ENCODE results near the genes USP17L18 and DRD5.

DNA sequence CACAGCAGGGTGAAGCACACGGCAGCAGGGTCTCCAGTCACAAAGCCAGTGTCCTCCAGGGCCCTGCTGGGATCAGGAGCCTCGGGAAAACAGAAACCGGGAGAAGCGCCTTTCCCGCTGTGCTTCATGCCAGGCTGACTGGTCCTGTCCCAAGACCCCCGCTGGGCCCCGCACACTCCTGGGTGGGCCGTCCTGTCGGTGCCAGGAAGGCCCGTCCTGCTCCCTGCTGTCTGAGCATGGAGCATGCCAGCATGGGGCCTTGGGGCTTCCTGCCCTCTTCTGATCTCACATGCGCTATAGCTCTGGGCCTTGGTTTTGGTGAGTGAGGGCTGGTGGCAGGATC, 64.1 kb downstream of the ACOX3 start:
- PRO-cap = no peak
CAGE:
- cytosol, long polyA minus RNA = no peak
- cytosol, long polyA plus RNA = no peak
- long polyA plus RNA = no peak
- nucleus, long polyA minus RNA = no peak
- nucleus, long polyA plus RNA = no peak

DNA sequence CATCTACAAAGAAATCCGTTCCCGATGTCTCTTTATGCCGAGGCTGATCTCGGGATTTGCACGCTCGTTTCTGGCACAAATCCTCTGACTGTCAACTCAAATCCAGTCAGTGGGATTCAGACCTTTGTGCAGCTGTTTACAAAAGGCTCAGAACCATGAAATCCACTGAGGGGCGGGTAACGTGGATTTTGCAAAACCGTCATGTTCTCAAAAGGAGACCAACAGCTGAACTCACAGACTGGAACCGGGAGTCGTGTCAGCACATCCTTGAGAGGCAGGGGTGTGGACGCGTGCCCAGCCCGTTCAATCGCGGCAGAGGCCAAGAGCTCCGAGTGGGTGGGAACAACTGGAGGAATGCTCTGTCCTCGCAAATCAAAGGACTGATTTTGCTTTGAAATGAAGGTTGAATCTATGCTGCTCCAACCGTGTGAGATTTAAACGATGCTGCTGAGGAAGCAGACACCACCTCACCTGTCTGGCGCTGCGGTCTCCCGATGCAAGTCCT, 46.3 kb downstream of the ACOX3 start:
- PRO-cap = no peak
CAGE:
- cytosol, long polyA minus RNA = no peak
- cytosol, long polyA plus RNA = no peak
- long polyA plus RNA = no peak
- nucleus, long polyA minus RNA = no peak
- nucleus, long polyA plus RNA = no peak

GRCh38 chr4:8427651-8428239, 12.8 kb downstream of the ACOX3 start:
- PRO-cap = no peak
CAGE:
- cytosol, long polyA minus RNA = no peak
- cytosol, long polyA plus RNA = no peak
- long polyA plus RNA = no peak
- nucleus, long polyA minus RNA = no peak
- nucleus, long polyA plus RNA = no peak

DNA sequence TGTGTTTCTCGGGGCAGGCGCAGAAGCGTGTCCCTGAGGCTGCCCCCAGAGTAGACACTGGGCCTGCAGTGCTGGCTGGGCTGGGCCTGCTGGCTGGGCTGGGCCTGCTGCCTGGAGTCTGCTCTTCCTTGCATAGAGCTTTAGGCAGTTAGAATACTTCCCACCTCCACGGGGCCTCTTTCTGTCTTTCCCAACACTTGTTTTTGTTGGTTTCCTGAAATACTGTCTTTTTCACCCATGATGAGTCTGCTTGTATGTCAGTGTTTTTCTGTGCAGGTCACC, 32.1 kb downstream of the TRMT44 start:
- PRO-cap = no peak
CAGE:
- cytosol, long polyA minus RNA = no peak
- cytosol, long polyA plus RNA = no peak
- long polyA plus RNA = no peak
- nucleus, long polyA minus RNA = no peak
- nucleus, long polyA plus RNA = no peak

- PRO-cap = no peak
CAGE:
- cytosol, long polyA minus RNA = no peak
- cytosol, long polyA plus RNA = no peak
- long polyA plus RNA = no peak
- nucleus, long polyA minus RNA = no peak
- nucleus, long polyA plus RNA = no peak
Measured at GRCh38 chr4:8472984-8473801, 32.6 kb downstream of the TRMT44 start.

DNA sequence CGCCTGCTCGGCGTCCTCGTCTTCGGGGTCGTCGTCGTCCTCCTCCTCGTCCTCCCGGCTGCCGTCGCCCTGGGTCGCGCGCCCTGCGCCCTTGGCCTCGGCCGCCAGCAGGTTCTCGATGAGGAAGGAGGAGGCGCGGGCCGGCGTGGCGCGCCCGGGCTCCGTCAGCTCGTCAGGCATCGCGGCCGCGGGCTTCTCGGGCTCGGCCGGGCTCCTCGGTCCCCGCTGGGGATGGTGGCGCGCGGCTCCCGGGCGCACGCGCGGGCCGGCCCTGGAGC, 265 bp downstream of the HMX1 start:
- PRO-cap = no peak
CAGE:
- cytosol, long polyA minus RNA = no peak
- cytosol, long polyA plus RNA = no peak
- long polyA plus RNA = no peak
- nucleus, long polyA minus RNA = no peak
- nucleus, long polyA plus RNA = no peak

GRCh38 chr4:8956178-8956597, 84.5 kb upstream of the HMX1 start:
- PRO-cap = no peak
CAGE:
- cytosol, long polyA minus RNA = no peak
- cytosol, long polyA plus RNA = no peak
- long polyA plus RNA = no peak
- nucleus, long polyA minus RNA = no peak
- nucleus, long polyA plus RNA = no peak

DNA sequence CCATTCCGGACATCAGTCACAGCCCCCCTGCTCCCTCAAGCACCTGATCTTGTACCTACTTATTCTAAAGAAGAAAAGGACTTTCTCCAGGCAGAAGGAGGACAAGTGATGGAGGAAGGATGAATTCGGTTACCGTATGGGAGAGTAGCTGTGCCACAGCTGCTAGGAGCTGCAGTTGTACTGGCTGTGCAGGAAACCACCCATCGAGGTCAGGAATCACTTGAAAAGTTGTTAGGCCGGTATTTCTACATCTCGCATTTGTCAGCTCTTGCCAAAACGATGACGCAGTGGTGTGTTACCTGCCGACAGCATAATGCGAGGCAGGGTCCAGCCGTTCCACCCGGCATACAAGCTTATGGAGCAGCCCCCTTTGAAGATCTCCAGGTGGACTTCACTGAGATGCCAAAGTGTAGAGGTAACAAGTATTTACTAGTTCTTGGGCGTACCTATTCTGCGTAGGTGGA, 67.8 kb upstream of the FAM90A26 start:
- PRO-cap = no peak
CAGE:
- cytosol, long polyA minus RNA = no peak
- cytosol, long polyA plus RNA = no peak
- long polyA plus RNA = no peak
- nucleus, long polyA minus RNA = no peak
- nucleus, long polyA plus RNA = no peak

DNA sequence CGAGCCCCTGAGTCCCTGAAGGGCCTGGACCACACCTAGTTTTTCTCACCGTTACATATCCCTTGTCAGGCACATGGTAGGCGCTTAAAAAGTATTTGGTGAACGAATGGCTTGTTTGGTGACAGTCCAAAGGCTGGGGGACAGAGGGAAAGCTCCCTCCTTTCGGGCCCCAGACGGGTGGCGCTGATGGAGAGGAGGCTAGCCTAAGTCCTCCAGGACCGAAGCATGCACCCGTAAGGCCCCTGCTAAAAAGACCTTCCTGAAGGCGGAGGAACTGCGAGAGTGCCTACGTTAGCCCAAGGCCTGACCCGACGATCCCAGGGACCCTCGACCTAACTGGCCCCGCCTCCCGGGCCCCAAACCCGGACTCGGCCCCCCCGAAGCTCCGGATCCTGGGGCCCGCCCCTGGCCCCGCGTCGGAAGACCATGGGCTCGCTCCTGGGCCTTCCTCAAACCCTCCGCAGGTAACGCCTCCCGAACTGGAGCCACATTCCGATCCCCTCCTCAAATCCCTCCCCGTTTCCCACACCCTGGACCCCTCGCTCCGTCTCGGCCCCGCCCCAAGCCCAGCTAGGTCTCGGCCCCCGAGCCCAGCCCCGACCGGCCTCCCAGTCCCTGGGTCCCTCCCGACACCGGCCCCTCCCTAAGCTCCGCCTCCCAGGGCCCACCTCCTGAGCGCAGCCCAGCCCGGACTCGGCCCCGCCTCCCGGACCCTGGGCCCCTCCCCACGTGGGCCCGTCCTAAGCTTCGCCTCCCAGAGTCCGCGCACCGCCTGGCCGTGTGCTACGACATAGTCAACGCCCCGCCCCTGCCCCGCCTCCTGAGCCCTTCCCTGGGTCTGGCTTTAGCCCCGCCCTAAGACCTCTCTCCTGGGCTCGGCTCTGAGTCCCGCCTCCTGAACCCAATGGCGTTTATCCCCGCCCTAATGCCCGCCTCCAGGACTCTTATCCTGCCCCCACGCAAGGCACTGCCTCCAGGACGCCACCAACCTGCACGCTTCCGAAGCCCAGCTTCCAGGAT, 17.9 kb upstream of the FAM90A26 start:
- PRO-cap = unidirectional peak, minus-strand start at position 334 of the sequence; unidirectional peak, minus-strand start at position 506 of the sequence; unidirectional peak, minus-strand start at position 617 of the sequence
CAGE:
- cytosol, long polyA minus RNA = no peak
- cytosol, long polyA plus RNA = no peak
- long polyA plus RNA = no peak
- nucleus, long polyA minus RNA = no peak
- nucleus, long polyA plus RNA = no peak

DNA sequence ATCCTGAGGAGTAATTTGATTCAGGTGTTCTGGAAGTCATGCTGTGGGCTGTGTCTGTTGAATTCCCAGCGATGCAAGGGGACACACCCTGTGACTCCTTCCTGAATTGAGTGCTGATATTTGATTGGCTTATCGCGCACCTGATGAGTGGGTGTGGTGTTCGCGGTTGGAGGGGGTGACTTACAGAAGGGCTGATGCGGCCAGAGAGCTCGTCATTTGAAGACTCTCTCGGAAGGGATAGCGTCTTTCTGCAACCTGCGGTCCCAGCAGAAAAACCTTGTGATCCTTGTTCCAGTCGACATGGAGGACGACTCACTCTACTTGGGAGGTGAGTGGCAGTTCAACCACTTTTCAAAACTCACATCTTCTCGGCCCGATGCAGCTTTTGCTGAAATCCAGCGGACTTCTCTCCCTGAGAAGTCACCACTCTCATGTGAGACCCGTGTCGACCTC, at the start of gene USP17L18:
USP17L18 (plus strand) TSS at position 301 of the 453 bp plus-strand sequence.
- PRO-cap = no peak
CAGE:
- cytosol, long polyA minus RNA = no peak
- cytosol, long polyA plus RNA = no peak
- long polyA plus RNA = no peak
- nucleus, long polyA minus RNA = no peak
- nucleus, long polyA plus RNA = no peak

- PRO-cap = no peak
CAGE:
- cytosol, long polyA minus RNA = no peak
- cytosol, long polyA plus RNA = no peak
- long polyA plus RNA = no peak
- nucleus, long polyA minus RNA = no peak
- nucleus, long polyA plus RNA = no peak
Measured at GRCh38 chr4:9498233-9498999, 54.2 kb downstream of the DEFB131A start.

GRCh38 chr4:9602127-9602390, 157.8 kb downstream of the DEFB131A start:
- PRO-cap = no peak
CAGE:
- cytosol, long polyA minus RNA = no peak
- cytosol, long polyA plus RNA = no peak
- long polyA plus RNA = no peak
- nucleus, long polyA minus RNA = no peak
- nucleus, long polyA plus RNA = no peak

GRCh38 chr4:9781329-9781944, at the start of gene DRD5:
Gene DRD5, plus strand, starts transcription at chr4:9781634.
- PRO-cap = no peak
CAGE:
- cytosol, long polyA minus RNA = no peak
- cytosol, long polyA plus RNA = no peak
- long polyA plus RNA = no peak
- nucleus, long polyA minus RNA = no peak
- nucleus, long polyA plus RNA = no peak

DNA sequence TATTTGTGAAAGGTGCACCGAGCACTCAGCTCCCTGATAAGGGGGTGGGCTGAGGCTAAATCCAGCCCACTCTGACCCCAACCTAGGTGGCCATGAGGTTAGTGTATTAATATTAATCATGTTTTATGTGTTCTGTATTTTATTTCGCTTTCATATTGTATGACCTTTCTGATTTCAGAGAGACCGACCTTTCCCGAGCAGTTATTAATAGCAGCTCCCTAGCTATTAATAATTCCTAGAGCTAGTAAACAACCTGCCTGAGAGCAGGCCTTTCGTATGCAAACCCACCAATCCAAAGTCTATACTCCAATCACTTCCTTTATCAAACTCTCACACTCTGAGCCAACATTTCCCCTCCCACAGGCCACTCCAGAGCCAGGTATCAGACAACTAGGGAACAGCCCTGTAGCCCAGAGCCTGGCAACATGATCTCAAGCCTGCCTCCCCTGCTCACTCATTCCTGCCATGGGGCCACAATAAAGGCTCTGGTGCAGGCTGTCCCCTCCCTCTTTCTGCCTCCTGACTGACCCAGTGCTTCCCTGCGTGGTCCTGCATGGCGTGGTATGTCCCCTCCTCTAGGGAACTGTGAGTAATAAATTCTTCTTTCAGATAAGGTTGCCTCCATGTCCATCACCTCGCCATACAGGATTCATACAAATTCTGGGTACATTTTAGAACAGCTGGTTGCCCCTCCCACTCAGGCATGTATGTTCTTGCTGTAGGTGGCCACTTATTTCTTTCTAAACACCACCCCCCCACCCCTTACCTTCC, 73.7 kb downstream of the SLC2A9 start:
- PRO-cap = no peak
CAGE:
- cytosol, long polyA minus RNA = no peak
- cytosol, long polyA plus RNA = no peak
- long polyA plus RNA = no peak
- nucleus, long polyA minus RNA = no peak
- nucleus, long polyA plus RNA = no peak

DNA sequence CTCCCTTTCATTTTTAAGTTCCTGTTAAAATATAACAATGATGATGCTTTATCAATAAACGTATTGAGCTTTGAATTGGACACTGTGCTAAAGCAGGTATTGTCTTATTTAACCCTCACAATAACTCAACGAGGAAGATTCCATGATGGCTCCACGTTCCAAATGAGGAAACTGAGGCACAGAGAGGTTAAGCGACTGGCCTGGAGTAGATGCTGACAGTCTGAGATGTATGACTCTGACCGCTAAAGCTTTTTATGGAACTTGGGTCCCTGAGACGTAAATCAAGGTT, 36.0 kb upstream of the SLC2A9 start:
- PRO-cap = no peak
CAGE:
- cytosol, long polyA minus RNA = no peak
- cytosol, long polyA plus RNA = no peak
- long polyA plus RNA = no peak
- nucleus, long polyA minus RNA = no peak
- nucleus, long polyA plus RNA = no peak

DNA sequence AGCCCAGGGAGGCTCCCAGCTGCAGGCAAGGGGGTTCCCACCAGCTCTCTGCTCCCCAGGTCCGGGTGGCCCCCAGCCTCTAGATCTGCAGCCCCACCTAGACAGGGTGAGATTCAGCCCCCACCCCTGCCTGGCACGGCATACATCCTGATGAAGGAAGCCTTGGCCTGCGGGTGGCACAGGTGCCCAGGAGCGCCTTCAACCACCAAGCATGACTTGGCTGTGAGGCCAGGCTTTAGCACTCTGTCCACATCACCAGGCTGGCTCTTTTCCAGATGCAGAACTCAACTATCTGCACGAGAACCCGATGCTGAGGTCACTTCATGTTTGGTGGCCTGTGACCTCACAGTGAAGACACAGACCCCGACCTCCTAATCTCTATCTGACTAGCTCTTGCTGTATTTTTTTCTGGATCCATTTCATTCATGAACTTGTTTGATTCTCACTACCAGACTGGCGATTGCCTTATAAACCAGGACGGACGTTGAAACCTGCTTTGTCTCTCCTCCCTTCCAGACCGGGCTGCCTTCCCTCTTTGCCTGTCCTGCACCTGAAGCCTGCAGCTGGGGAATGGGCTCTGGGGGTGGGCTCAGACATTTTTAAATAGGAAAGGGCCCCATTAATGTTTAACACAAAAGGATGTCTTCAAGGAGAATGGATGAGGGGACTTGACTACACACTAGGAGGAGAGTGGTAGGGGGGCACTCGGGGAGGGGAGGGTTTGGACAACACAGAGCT, 40.4 kb downstream of the WDR1 start:
- PRO-cap = no peak
CAGE:
- cytosol, long polyA minus RNA = no peak
- cytosol, long polyA plus RNA = no peak
- long polyA plus RNA = no peak
- nucleus, long polyA minus RNA = no peak
- nucleus, long polyA plus RNA = no peak

DNA sequence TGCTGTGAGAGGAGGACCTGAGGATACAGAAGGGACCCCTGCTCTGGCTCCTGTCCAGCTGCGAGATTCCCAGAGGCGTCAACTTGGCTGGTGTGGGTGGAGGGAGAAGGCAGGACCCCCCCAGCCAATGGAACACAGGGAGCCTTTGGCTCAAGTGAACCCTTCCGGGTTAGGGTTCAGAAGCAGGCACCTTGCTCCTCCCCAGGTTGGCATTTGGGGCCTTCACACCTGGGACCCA, 29.8 kb downstream of the WDR1 start:
- PRO-cap = no peak
CAGE:
- cytosol, long polyA minus RNA = no peak
- cytosol, long polyA plus RNA = no peak
- long polyA plus RNA = no peak
- nucleus, long polyA minus RNA = no peak
- nucleus, long polyA plus RNA = no peak

GRCh38 chr4:10093668-10094581, 22.7 kb downstream of the WDR1 start:
- PRO-cap = unidirectional peak, plus-strand start at chr4:10094055
CAGE:
- cytosol, long polyA minus RNA = no peak
- cytosol, long polyA plus RNA = no peak
- long polyA plus RNA = no peak
- nucleus, long polyA minus RNA = no peak
- nucleus, long polyA plus RNA = no peak

DNA sequence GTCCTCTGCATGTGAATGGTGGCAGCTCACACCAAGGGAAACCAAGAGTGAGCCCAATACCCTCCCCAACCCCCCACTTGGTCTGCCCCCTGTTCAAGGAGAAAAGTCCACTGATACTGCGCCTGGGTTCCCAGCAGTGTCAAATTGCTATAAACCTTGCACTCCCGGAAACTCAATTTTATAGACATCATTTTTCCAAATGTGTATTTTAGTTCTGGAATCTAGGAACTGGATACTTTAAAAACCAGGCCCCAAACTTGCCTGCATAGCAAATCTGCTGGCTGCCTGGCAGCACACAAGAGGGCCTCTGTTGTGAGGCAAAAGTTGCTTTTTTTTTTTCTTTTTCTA, 4.9 kb downstream of the WDR1 start:
- PRO-cap = no peak
CAGE:
- cytosol, long polyA minus RNA = no peak
- cytosol, long polyA plus RNA = no peak
- long polyA plus RNA = no peak
- nucleus, long polyA minus RNA = start-site peak on the minus strand centred at position 72 of the sequence, 35 bp wide, 114 reads
- nucleus, long polyA plus RNA = no peak

DNA sequence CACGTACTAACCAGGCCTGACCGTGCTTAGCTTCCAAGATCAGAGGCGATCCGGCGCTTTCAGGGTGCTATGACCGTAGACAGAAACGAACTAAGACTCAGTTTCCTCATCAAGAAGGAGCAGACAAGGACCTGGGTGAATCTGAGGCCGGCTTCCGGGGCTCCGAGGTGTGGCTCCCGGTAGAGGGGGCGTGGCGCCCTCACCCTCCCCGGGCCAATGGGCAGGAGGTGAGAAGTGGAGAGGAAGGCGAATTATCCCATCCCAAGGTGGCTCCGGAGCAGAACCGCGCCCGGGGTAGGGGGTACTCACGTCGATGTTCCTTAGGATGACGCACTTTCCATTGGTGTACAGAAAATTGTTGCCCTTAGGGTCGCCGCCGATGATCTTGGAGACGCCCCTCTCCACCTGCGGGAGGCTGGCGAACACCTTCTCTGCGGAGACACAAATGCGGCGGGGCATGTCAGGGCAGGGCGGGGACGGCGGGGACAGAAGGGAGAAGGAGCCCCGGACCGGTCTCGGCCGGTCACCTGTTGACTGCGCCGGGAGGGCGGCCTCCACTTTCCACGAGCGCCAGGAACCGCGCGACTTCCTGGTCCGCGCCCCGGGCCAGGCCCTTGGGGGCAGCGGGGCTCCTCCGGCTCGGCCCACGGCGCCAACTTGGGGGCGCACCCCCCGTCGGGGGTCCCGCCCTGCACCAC, 646 bp downstream of the WDR1 start:
- PRO-cap = bidirectional peak, plus-strand start at position 280 of the sequence, minus-strand start at position 121 of the sequence; bidirectional peak, plus-strand start at position 557 of the sequence, minus-strand start at position 588 of the sequence; bidirectional peak, plus-strand start outside the sequence, minus-strand start at position 659 of the sequence
CAGE:
- cytosol, long polyA minus RNA = start-site peak on the minus strand centred at position 504 of the sequence, 391 bp wide, 35 reads
- cytosol, long polyA plus RNA = start-site peak on the minus strand centred at position 402 of the sequence, 96 bp wide, 152 and 306 reads in 2 replicates; start-site peak on the minus strand centred at position 614 of the sequence, 165 bp wide, 145 and 213 reads in 2 replicates
- long polyA plus RNA = start-site peak on the minus strand centred at position 382 of the sequence, 38 bp wide, 66 and 73 reads in 2 replicates; start-site peak on the minus strand centred at position 623 of the sequence, 148 bp wide, 84 and 77 reads in 2 replicates
- nucleus, long polyA minus RNA = start-site peak on the minus strand centred at position 202 of the sequence, 15 bp wide, 86 reads
- nucleus, long polyA plus RNA = start-site peak on the minus strand centred at position 385 of the sequence, 47 bp wide, 69 and 176 reads in 2 replicates; start-site peak on the minus strand centred at position 614 of the sequence, 206 bp wide, 41 and 59 reads in 2 replicates